ENCODE measurements around a stretch of chr1.

GRCh38 chr1:9234150-9234705 is 346 bp upstream of the H6PD start:
- PRO-cap, 2 experiments = peak in 2 of 2 experiments; most common plus-strand start chr1:9234396 (in 1); most common minus-strand start chr1:9234578 (in 2)

GRCh38 chr1:9237727-9238563 is 3.4 kb downstream of the H6PD start:
- PRO-cap, 2 experiments = peak in 1 of 2 experiments; most common minus-strand start chr1:9238488 (in 1)

DNA sequence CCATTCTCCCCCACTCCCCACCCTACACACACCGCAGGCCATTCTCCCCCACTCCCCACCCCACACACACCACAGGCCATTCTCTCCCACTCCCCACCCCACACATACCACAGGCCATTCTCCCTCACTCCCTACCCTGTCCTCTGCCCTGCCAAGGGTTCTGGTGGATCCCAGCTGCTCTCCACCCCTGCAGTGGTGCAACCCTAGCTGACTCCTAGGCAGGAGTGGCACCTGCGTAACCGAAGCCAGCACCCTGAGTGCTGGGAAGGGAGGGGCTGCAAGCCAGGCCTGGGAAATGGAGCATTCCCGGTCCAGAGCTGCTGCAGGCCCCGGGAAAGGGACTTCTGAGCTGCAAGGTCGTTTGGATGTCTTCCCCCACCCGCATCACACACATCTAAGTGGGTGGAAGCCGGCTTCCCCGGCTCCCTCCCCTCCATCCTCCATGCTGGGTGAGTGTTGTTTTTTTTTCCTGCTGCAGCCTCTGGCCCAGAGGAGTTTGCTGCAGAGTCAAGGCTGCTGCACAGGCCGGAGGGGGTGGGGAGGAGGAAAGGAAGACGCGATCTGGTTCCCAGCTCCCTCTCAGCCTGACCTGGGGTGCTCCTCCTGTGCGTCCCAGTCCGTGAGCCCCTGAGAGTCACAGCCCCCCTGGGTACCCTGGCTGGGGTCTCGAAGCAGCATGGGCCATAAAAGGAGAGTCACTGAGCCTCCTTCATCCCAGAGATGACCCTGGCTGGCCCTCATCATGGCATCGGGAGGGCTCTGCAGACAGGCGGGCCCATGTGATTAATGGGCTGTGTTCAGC is 16.1 kb downstream of the H6PD start:
- PRO-cap, 2 experiments = no peak in any of the 2 experiments

DNA sequence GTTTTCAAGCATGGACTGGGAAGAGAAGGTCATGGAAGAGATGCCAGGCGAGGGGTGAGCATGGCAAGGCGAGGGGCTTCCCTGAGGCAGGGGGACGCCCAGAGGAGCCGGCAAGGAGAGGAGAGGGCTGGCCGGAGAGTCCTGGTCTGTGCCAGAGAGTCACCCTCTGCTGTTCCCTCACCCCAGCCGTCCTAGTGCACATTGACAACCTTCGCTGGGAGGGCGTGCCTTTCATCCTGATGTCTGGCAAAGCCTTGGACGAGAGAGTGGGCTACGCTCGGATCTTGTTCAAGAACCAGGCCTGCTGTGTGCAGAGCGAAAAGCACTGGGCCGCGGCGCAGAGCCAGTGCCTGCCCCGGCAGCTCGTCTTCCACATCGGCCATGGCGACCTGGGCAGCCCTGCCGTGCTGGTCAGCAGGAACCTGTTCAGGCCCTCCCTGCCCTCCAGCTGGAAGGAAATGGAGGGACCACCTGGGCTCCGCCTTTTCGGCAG is 28.8 kb downstream of the H6PD start:
- PRO-cap, 2 experiments = no peak in any of the 2 experiments

GRCh38 chr1:9306380-9306627 is 13.6 kb downstream of the SPSB1 start:
- PRO-cap, 2 experiments = no peak in any of the 2 experiments

- PRO-cap, 2 experiments = no peak in any of the 2 experiments
Observed at GRCh38 chr1:9319466-9320632, 27.2 kb downstream of the SPSB1 start.

DNA sequence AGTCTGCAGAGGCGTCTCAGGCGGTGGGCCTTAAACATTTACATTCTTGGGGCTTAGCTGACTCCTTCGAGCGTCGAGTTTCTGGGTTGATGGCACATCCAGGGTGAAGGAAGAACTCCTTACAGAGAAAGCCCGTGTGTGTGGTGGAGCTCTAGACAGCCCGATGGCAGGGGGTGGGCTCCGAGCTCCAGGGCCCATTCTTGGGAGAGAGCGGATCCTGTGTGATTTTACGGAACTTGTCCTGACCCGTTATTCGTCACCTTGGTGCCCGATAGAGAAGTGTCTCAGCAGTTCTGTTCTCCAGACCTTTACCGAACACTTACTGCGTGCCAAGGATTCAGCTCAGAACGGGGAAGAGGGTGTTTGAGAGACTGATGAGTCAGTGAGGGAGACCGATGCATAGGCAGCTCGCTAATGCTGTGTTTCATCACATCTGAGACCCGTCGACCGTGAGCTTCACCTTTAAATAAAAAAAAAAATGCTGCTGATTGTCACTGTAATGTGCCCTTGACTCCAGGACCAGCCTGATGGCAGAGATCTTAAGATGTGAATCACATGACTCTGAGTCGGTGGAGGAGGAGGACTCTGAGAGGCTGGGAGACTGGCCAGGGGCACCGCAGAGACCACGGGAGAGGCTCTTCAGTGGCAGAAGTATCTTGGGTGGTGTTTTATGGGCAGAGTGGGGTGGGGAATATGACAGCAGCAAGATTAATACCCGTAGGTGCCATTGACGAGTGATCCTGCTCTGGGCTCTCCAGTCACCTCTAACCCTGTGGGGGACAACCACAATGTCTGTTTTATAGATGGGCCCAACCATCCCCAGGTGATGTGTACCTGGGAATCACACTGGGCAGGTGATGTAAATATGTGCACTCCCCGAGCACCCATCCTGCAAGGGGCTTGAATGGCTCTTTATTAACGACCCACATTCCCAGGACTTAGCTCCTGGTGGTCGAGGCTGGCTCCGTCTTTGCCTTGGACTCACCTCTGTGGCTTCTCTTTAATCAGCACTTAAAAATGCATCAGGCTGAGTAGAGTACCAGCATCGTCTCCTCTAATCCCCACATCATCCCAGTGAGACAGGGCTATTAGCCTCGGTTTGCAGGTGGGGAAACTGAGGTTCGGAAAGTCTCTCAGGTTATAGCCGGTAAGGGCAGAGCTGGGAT is 28.9 kb downstream of the SPSB1 start:
- PRO-cap, 2 experiments = no peak in any of the 2 experiments

DNA sequence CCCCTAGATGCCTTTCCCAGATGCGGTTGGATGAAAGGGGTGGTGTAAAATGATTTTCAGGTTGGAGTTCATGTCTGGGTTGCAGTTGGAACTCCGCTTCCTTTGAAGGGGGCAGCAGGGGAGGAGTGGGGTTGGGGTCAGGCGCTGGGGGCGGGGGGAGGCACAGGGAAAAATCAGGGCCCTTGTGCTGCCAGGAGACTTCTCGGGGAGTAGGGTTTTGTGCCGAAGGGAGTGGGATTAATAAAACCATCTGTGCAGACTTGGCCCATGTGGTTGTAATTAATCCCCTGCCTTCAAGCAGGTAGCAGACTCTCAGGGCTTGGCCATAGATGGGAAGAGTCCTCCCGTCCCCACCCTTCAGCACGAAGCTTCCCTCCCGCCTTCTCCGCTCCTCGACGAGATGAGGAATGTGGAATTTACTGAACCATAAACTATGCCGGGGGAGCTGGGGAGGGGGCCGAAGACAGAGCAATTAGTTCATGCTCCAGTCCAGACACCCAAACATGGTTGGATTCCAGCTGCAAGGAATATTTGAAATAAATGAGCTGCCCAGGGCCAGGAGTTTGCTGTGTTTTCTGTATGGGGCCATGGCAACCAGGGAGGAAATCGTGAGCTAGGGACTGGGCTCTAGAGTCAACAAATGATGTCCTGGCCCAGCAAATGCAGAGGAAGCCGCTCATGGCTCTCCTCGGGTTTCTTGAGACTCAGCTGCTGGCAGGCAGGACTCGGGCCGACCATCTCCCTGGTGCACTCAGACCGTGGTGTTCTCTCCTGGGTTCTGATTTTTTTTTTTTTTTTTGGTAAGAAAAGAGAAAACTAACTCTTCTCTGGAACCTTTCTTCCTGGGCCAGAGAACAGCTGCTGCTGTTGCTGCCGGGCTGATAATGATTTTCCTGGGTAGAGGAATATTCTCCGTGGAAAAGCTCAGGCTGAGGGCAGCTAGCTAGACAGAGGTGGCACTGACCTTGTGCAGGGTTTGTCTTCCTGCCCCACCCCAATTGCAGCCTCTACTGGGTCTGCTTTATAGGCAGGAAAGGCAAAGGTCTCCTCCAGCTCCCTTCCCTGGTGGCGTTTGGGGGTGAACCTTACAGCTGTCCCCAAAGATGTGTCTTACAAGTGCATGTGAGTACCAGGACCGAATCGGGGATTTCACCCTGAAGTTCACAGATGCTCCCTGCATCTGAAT is 78.9 kb downstream of the SPSB1 start:
- PRO-cap, 2 experiments = peak in 1 of 2 experiments; most common plus-strand start position 639 of the sequence (in 1); most common minus-strand start position 402 of the sequence (in 1)

DNA sequence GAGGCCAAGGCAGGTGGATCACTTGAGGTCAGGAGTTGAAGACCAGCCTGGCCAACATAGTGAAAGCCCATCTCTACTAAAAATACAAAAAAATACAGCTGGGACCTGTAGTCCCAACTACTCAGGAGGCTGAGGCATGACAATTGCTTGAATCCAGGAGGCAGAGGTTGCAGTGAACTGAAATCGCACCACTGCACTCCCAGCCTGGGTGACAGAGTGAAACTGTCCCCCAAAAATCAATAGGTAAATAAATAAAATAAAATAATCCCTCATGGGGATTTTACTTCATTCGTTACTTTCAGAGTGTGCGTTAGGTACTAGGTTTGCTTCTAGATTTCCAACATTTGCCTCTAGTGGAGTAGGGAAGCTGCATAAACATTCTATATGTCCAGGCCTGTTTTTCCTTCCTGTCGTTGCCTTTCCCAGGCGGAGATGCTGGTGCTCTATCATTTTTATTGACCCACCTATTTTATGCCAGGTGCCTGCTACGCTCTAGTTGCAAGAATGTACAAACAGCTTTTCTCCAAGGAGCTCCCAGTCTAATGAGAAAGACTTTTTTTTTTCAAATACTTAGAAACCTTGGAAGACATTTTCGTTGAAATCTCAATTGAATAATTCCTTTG is 12.0 kb downstream of the SLC25A33 start:
- PRO-cap, 2 experiments = no peak in any of the 2 experiments

GRCh38 chr1:9556027-9556370 is 16.7 kb downstream of the SLC25A33 start:
- PRO-cap, 2 experiments = no peak in any of the 2 experiments

DNA sequence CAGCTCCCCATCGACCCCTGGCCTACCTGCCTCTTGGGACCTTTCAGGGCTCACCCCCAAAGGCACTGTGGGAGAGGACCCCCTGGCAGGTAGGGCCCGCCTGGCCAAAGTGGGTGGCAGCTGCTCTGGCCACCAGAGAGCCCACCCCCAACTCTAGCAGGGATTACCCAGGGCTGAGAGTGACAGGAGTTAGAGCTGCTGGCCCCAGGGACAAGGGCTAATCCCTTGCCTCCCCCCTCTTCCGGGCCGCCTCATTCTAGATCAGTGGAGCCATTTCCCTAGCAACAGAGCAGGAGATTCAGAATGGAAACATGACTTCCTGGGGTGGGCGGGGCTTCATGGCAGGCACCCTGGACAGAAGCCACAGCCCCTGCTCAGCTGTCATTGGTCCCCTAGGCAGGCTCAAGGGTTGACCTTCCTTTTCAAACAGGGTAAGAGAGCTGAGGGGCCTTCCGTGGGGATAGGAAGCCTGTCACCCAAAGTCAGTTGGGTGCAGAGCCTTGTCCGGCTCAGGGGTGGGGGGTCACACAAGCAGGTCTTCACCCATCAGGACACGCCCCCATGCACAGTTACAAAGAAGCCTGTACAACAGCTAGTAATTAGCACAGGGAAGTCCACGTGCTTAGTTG is 4.7 kb downstream of the TMEM201 start:
- PRO-cap, 2 experiments = no peak in any of the 2 experiments

- PRO-cap, 2 experiments = no peak in any of the 2 experiments
Observed at GRCh38 chr1:9626040-9626499, 25.5 kb upstream of the PIK3CD start.

- PRO-cap, 2 experiments = no peak in any of the 2 experiments
Observed at GRCh38 chr1:9630995-9631357, 20.6 kb upstream of the PIK3CD start.

- PRO-cap, 2 experiments = no peak in any of the 2 experiments
Observed at GRCh38 chr1:9768552-9769027, 55.2 kb downstream of the CLSTN1 start.

DNA sequence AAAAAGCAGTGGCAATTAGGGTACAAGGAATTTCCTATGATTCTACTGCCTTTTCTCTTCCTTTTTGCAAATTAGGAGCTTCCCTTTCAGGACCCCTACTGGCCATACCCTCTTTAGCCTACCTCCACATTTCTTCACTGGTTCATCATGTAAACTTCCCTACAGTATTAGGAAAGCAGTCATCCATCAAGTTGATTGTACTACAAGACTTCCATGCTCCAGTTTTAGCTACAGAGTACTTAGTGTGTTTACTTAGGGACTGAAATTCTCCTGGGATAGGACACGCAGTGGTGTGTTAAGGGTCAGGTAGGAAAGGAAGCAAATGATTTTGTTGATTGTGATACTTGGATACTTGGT is 1.7 kb downstream of the UBE4B start:
- PRO-cap, 2 experiments = no peak in any of the 2 experiments

GRCh38 chr1:10197039-10197376 is 13.4 kb upstream of the KIF1B start:
- PRO-cap, 2 experiments = no peak in any of the 2 experiments

DNA sequence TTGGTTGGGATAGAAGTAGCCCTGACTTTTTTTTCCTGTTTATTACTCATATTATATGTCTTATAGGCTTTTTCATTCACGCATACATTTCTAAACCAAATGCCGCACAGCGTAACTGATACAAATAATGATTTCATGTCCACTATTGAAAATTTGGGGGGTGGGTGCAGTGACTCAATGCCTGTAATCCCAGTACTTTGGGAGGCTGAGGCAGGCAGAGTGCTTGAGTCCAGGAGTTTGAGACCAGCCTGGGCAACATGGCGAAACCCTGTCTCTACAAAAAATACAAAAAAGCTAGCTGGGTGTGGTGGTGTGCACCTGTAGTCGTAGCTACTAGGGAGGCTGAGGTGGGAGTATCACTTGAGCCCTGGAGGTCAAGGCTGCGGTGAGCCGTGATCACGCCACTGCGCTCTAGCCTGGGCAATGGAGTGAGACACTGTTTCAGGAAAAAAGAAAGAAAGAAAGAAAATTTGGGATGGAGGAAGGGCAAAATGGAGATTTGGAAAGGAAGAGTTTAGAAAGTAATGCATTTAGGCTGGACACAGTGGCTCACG is 27.3 kb downstream of the KIF1B start:
- PRO-cap, 2 experiments = no peak in any of the 2 experiments

- PRO-cap, 2 experiments = no peak in any of the 2 experiments
Observed at GRCh38 chr1:10258017-10258887, 47.9 kb downstream of the KIF1B start.

DNA sequence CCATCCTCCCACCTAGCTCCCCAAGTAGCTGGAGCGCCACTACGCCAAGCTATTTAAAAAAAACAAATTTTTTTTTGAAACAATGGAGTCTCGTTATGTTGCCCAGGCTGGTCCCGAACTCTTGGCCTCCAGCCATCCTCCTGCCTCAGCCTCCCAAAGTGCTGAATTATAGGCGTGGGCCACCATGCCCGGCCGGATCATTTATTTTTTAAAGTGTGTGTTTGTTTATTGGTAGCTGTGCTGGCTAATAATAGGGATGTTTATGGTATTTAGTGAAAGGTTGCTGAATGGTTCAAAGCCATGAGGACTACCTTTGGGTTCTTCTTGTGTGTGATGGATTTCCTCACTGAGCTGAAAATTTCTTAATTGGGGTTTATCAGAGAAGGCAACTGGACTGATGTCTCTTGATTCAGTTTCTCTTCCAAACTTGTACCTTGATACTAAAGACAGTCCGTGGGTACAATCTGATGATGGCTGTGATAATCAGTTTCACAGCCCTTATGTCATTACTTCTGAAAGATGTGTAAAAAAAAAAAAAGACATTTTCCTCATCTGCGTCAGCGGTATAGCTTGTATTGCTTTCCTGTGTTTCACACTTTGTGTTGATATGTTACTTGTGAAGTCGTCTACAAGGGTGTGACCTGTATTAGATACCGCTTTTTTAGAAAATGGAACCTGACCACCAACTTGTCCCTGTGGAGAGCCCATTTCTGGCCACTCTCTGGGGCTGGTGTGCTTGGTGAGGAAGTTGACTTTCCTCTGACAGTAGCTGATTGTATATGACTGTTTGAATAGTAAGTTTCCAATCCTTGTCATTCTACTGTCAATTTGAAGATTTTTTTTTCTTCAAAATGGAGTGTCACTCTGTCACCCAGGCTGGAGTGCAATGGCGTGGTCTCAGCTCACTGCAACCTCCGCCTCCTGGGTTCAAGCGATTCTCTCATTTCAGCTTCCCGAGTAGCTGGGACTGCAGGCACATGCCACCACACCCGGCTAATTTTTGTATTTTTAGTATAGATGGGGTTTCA is 50.4 kb downstream of the PEX14 start:
- PRO-cap, 2 experiments = no peak in any of the 2 experiments

DNA sequence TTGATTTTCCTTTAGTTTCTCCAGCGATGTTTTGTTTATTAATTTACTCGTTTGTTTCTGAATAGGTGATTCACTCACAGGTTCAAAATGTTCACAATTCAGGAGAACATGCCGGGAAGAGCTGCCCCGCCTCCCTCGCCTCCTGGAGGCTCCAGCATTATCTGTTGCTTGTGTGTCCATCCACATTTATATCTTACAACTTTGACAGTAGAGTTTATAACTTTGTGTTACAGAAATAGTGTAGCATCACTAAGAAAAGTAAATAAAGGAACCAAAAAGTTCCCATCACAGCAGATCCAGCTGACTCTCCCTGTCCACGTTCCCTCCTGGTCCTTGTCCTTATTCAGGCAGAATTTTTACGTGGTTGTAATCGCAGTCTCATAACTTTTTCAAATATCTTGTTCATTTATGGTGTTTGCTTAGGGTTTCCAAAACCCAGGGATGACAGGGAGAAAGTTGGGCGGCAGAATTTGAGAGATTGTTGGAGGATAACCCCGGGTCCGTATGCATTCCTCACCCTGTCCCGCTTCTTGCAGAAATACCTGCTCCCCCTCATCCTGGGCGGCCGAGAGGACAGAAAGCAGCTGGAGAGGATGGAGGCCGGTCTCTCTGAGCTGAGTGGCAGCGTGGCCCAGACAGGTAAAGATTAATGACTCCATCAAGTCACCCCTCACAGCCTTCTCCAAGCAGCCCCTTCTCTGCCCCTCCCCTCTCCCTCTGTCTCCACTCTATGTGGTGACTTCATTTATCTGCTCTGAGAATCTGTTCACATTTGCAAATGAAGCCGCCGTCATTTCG is 147.9 kb downstream of the PEX14 start:
- PRO-cap, 2 experiments = no peak in any of the 2 experiments